ENCODE data around the genes TGIF2LX, PCDH19, TIMM8A, TCEAL4, TMSB15C and FAM199X.

DNA sequence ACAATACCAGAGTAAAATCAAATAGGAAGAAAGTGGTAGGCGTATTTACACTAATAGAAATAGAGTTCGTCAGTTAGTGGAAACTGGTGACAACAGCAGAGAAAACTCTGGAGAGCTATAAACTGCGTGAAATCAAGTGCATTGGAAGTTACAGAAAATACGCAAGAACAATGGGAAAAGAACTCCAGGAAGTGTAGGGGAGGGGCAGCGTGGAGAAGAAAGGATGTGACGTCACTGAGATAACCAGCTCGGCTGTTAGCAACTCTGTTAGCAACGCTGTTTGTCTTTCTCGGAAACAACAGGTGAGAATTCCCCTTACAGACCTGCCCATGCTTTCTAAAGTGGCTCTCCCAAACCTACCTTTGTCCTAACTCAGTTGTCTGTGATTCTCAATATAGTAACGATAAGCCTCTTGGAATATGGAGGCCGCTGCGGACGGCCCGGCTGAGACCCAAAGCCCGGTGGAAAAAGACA lies at the start of gene TGIF2LX:
Gene TGIF2LX (plus strand): TSS at position 242 of the 474 bp plus-strand sequence.
- RAMPAGE, long total RNA: no peak
- RRBS: no CpG with 5 or more reads among the region's 15 CpGs
PRO-cap:
- standard: no peak
- CoPRO, capped RNA only, 2 experiments: no peak in any of the 2 experiments
- CoPRO, capped and uncapped RNA, 2 experiments: no peak in any of the 2 experiments
- CoPRO, uncapped RNA only, 2 experiments: no peak in any of the 2 experiments
CAGE:
- cytosol, long polyA plus RNA: no peak
- long polyA plus RNA: no peak
- nucleolus, long total RNA: no peak
- nucleus, long polyA plus RNA: no peak

DNA sequence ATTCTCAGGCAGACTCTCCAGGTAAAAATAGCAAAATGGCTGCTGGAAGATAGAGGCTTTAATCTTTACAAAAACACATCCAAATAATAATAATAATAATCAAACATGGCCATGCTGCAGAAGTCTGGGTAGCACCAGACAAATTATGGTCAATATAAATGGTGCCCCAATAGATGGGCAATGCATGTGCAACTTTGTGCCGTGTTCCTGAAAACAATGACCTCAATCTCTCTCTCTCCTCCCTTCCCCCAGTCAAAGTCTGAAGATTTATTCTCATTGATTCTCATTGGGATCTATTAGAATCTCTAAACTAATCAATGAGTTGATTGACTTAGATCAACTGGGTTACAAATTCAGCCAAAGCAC lies 344.4 kb downstream of the NAP1L3 start:
- RAMPAGE, long total RNA: no peak
- RRBS: no CpG with 5 or more reads among the region's 1 CpG
PRO-cap:
- standard: no peak
- CoPRO, capped RNA only, 2 experiments: no peak in any of the 2 experiments
- CoPRO, capped and uncapped RNA, 2 experiments: no peak in any of the 2 experiments
- CoPRO, uncapped RNA only, 2 experiments: no peak in any of the 2 experiments
CAGE:
- cytosol, long polyA plus RNA: no peak
- long polyA plus RNA: no peak
- nucleolus, long total RNA: no peak
- nucleus, long polyA plus RNA: no peak

GRCh38 chrX:94494938-94495749 lies 821.1 kb downstream of the FAM133A start:
- RAMPAGE, long total RNA: no peak
- RRBS: 2% methylated on average over 4 of the region's 13 CpGs
PRO-cap:
- standard: no peak
- CoPRO, capped RNA only, 2 experiments: no peak in any of the 2 experiments
- CoPRO, capped and uncapped RNA, 2 experiments: no peak in any of the 2 experiments
- CoPRO, uncapped RNA only, 2 experiments: no peak in any of the 2 experiments
CAGE:
- cytosol, long polyA plus RNA: no peak
- long polyA plus RNA: no peak
- nucleolus, long total RNA: no peak
- nucleus, long polyA plus RNA: no peak

GRCh38 chrX:95889067-95889609 lies 795.5 kb upstream of the DIAPH2 start:
- RAMPAGE, long total RNA: no peak
- RRBS: no CpG with 5 or more reads among the region's 2 CpGs
PRO-cap:
- standard: no peak
- CoPRO, capped RNA only, 2 experiments: no peak in any of the 2 experiments
- CoPRO, capped and uncapped RNA, 2 experiments: no peak in any of the 2 experiments
- CoPRO, uncapped RNA only, 2 experiments: no peak in any of the 2 experiments
CAGE:
- cytosol, long polyA plus RNA: no peak
- long polyA plus RNA: no peak
- nucleolus, long total RNA: no peak
- nucleus, long polyA plus RNA: no peak

DNA sequence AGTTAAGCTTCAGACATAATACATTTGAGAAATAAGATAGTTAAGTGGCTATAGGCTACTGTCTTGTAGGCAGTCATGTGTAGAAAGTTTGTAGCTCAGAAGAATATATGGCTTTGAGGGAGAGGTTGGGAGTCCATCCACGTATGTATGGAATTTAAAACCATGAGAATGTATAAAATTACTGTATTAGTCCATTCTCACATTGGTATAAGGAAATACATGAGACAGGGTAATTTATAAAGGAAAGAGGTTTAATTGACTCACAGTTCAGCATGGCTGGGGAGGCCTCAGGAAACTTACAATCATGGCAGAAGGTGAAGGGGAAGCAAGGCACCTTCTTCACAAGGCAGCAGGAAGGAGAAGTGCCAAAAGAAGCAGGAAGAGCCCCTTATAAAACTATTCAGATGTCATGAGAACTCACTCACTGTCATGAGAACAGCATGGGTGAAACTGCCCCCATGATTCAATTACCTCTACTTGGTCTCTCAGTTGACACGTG lies 110.7 kb downstream of the RPA4 start:
- RAMPAGE, long total RNA: no peak
- RRBS: no CpG with 5 or more reads among the region's 2 CpGs
PRO-cap:
- standard: no peak
- CoPRO, capped RNA only, 2 experiments: no peak in any of the 2 experiments
- CoPRO, capped and uncapped RNA, 2 experiments: no peak in any of the 2 experiments
- CoPRO, uncapped RNA only, 2 experiments: no peak in any of the 2 experiments
CAGE:
- cytosol, long polyA plus RNA: no peak
- long polyA plus RNA: no peak
- nucleolus, long total RNA: no peak
- nucleus, long polyA plus RNA: no peak

DNA sequence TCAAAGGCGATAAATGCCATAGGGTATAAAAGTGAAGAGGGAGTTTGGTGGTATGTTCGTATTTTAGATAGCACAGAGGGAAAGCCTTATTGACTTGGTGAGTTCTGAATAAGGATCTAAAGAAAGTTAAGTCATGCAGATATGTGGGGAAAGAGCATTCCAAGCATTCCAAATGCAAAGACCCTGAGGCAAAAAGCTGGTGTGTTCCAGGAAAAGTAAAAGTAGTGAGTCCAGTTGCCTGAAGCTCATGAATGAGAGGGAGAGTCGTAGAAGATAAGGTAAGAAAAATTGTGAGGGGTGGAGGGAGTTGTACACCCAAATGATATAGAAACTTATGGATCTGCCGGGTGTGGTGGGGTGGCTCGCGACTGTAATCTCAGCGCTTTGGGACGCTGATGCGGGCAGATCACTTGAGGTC lies 426.7 kb downstream of the RPA4 start:
- RAMPAGE, long total RNA: no peak
- RRBS: no CpG with 5 or more reads among the region's 9 CpGs
PRO-cap:
- standard: no peak
- CoPRO, capped RNA only, 2 experiments: no peak in any of the 2 experiments
- CoPRO, capped and uncapped RNA, 2 experiments: no peak in any of the 2 experiments
- CoPRO, uncapped RNA only, 2 experiments: no peak in any of the 2 experiments
CAGE:
- cytosol, long polyA plus RNA: no peak
- long polyA plus RNA: no peak
- nucleolus, long total RNA: no peak
- nucleus, long polyA plus RNA: no peak

DNA sequence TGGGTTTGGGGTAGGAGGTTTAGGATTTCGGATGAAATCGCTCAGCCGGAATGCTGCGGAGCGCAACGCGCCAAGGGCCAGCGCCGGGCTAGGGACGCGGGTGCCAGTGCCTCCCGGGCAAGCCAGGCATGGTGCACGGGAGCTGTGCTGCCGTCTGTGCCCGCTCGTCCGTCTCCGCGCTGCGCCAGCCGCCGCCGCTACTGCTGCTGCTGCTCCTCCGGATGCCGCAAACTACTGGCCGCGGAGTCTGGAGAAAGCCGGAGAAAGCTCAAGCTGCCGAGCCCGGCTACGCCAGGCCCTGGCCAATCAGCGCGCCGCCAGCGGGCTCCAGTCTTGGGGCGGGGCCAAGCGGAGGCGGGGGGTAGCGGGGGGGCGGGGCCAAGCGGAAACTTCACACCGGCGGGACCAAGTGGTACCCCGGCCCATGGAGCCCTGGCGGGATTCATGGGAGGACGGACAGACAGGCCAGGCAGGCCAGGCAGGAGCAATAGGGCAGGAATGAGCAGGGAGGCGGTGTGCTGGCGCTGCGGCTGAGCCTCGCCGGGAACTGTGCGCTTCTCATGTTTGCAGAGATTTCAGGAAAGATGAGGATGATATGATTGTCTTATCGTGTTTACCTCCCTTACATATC lies at the start of gene PCDH19:
Gene PCDH19 (minus strand): TSS at position 236 of the 631 bp plus-strand sequence.
- RAMPAGE, long total RNA: no peak
- RRBS: 73% methylated on average over 11 of the region's 53 CpGs
PRO-cap:
- standard: no peak
- CoPRO, capped RNA only, 2 experiments: no peak in any of the 2 experiments
- CoPRO, capped and uncapped RNA, 2 experiments: no peak in any of the 2 experiments
- CoPRO, uncapped RNA only, 2 experiments: no peak in any of the 2 experiments
CAGE:
- cytosol, long polyA plus RNA: no peak
- long polyA plus RNA: no peak
- nucleolus, long total RNA: no peak
- nucleus, long polyA plus RNA: no peak

- RAMPAGE, long total RNA: no peak
- RRBS: 3% methylated on average over 1 of the region's 50 CpGs
PRO-cap:
- standard: bidirectional peak, plus-strand start at chrX:100731639, minus-strand start at chrX:100731473
- CoPRO, capped RNA only, 2 experiments: no peak in any of the 2 experiments
- CoPRO, capped and uncapped RNA, 2 experiments: no peak in any of the 2 experiments
- CoPRO, uncapped RNA only, 2 experiments: no peak in any of the 2 experiments
CAGE:
- cytosol, long polyA plus RNA: no peak
- long polyA plus RNA: no peak
- nucleolus, long total RNA: no peak
- nucleus, long polyA plus RNA: start-site peak on the minus strand at chrX:100731456-100731562, 19 and 20 reads in 2 replicates
Observed at GRCh38 chrX:100731176-100731985, 540 bp downstream of the SYTL4 start.

GRCh38 chrX:101348279-101349297 lies at the start of gene TIMM8A:
Gene TIMM8A (minus strand): TSS chrX:101348742.
- RAMPAGE, long total RNA: start-site peak on the minus strand at chrX:101348686-101348742, 507 and 576 reads in 2 replicates
- RRBS: no CpG with 5 or more reads among the region's 62 CpGs
PRO-cap:
- standard: bidirectional peak, plus-strand start at chrX:101348822, minus-strand start at chrX:101348718; bidirectional peak, plus-strand start at chrX:101349093, minus-strand start at chrX:101349070
- CoPRO, capped RNA only, 2 experiments: peak in 2 of 2 experiments; most common plus-strand start chrX:101348822 (in 2); most common minus-strand start chrX:101348708 (in 1)
- CoPRO, capped and uncapped RNA, 2 experiments: peak in 2 of 2 experiments; most common plus-strand start chrX:101348822 (in 1); most common minus-strand start chrX:101348718 (in 1)
- CoPRO, uncapped RNA only, 2 experiments: peak in 2 of 2 experiments; most common plus-strand start chrX:101349071 (in 1); most common minus-strand start chrX:101348964 (in 1)
CAGE:
- cytosol, long polyA plus RNA: start-site peak on the minus strand at chrX:101348683-101348742, 1,468 and 1,249 reads in 2 replicates
- long polyA plus RNA: start-site peak on the minus strand at chrX:101348684-101348721, 769 and 861 reads in 2 replicates
- nucleolus, long total RNA: no peak
- nucleus, long polyA plus RNA: start-site peak on the minus strand at chrX:101348683-101348751, 871 and 1,529 reads in 2 replicates

- RAMPAGE, long total RNA: no peak
- RRBS: no CpG with 5 or more reads among the region's 2 CpGs
PRO-cap:
- standard: no peak
- CoPRO, capped RNA only, 2 experiments: no peak in any of the 2 experiments
- CoPRO, capped and uncapped RNA, 2 experiments: no peak in any of the 2 experiments
- CoPRO, uncapped RNA only, 2 experiments: no peak in any of the 2 experiments
CAGE:
- cytosol, long polyA plus RNA: no peak
- long polyA plus RNA: no peak
- nucleolus, long total RNA: no peak
- nucleus, long polyA plus RNA: no peak
Observed at GRCh38 chrX:101483881-101484106, 1.5 kb upstream of the ARMCX4 start.

DNA sequence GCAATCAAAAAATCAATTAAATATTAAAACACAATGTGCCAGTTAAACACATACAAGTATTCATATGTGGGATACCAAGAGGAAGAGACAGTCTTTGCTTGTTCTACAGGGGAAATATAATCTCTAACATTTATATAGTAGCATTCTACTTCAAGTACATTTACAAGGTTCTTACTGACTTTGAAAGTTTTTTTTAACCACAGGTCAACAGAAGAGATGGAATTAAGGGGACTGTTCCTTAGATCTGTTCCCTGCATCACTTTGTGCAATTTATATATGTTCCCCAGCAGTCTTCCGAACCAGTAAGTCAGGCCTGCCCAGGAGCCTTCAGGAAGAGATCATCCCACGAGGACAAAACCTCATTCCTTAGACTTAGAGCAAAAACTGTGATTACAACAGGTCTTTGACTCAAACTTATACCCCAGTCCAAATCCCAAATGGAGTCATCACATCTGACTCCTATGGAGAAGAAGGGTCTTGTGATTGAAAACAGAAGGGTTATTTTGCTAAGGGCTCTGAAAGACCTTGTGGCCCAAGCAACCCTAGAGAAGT lies 2.9 kb downstream of the TCEAL8 start:
- RAMPAGE, long total RNA: no peak
- RRBS: no CpG with 5 or more reads among the region's 2 CpGs
PRO-cap:
- standard: no peak
- CoPRO, capped RNA only, 2 experiments: no peak in any of the 2 experiments
- CoPRO, capped and uncapped RNA, 2 experiments: no peak in any of the 2 experiments
- CoPRO, uncapped RNA only, 2 experiments: peak in 2 of 2 experiments; most common minus-strand start position 392 of the sequence (in 2)
CAGE:
- cytosol, long polyA plus RNA: no peak
- long polyA plus RNA: no peak
- nucleolus, long total RNA: no peak
- nucleus, long polyA plus RNA: no peak

DNA sequence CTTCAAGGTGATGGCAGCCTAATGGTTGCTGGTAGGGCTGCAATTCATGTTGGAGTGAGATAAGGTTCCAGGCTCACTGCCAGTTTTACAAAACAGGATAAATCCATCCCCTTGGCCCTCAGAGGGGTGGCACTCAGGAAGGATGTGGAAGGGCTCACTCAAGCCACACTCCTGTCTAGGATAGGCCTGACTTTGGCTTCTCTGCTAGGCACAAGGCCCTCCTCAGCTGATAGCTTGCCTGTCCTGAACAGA lies 3.8 kb downstream of the TCEAL9 start:
- RAMPAGE, long total RNA: no peak
PRO-cap:
- standard: no peak
- CoPRO, capped RNA only, 2 experiments: no peak in any of the 2 experiments
- CoPRO, capped and uncapped RNA, 2 experiments: no peak in any of the 2 experiments
- CoPRO, uncapped RNA only, 2 experiments: no peak in any of the 2 experiments
CAGE:
- cytosol, long polyA plus RNA: no peak
- long polyA plus RNA: no peak
- nucleolus, long total RNA: no peak
- nucleus, long polyA plus RNA: no peak

DNA sequence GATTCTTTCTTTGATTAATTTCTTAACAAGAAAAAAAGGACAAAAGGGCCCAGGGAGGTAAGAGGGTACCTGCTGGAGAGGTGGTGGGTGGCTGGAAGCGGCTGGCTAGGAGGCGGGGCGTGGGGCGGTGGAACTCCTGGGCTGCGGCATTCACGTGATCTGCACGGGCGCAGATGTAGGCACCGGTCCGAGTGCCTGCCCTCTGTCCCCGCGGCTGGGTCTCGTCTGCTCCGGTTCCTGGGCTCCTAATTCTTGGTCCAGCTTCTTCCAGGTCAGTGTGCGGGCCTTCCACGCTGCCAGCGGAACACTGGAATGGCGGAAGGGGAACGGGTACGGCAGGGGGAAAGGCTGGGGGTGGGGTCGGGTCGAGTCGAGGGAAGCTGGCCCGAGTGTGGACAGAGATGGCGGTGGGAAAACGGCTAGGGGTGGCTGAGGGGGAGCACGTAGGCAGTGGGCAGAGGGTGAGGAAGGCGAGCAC lies at the start of gene TCEAL4:
Gene TCEAL4 (plus strand): TSS at position 162 of the 478 bp plus-strand sequence.
- RAMPAGE, long total RNA: start-site peak on the plus strand centred at position 180 of the sequence, 56 bp wide, 1,321 and 484 reads in 2 replicates
- RRBS: 3% methylated on average over 6 of the region's 28 CpGs
PRO-cap:
- standard: unidirectional peak, plus-strand start at position 182 of the sequence; unidirectional peak, plus-strand start at position 347 of the sequence
- CoPRO, capped RNA only, 2 experiments: no peak in any of the 2 experiments
- CoPRO, capped and uncapped RNA, 2 experiments: no peak in any of the 2 experiments
- CoPRO, uncapped RNA only, 2 experiments: no peak in any of the 2 experiments
CAGE:
- cytosol, long polyA plus RNA: no peak
- long polyA plus RNA: start-site peak on the plus strand centred at position 171 of the sequence, 39 bp wide, 23 and 29 reads in 2 replicates
- nucleolus, long total RNA: no peak
- nucleus, long polyA plus RNA: no peak

GRCh38 chrX:103623891-103624375 lies 4.8 kb upstream of the TCEAL1 start:
- RAMPAGE, long total RNA: no peak
- RRBS: no CpG with 5 or more reads among the region's 6 CpGs
PRO-cap:
- standard: no peak
- CoPRO, capped RNA only, 2 experiments: no peak in any of the 2 experiments
- CoPRO, capped and uncapped RNA, 2 experiments: no peak in any of the 2 experiments
- CoPRO, uncapped RNA only, 2 experiments: no peak in any of the 2 experiments
CAGE:
- cytosol, long polyA plus RNA: no peak
- long polyA plus RNA: no peak
- nucleolus, long total RNA: no peak
- nucleus, long polyA plus RNA: no peak

DNA sequence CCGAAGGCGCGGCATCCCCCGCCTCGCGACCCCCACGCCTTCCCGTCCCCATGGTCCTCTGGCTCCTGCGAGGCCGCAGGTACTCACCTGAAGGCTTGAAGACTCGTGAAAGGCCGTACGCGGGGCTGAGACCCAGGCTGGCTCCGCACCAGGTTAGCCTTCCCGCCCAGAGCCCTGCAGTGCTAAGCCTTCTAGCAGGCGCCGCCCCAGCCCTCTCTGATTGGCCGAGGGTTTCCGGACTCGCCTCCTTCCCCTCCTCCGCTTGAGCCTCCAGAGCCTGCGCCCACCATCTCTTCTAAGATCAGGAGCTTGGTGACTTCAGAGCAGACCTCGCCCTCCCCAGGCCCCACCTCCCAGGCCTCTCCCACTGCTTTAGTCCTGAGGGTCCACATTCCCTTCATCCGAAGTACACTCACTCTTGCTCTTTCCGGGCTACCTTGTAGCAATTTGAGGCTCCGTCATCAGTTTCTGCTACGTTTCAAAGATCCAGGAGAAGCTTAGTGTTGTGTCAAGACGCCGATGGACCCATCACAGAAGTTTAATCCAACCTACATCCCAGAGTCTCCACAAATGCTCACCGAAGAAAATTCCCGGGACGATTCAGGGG lies at the start of gene TMSB15C:
Gene TMSB15C (minus strand): TSS at position 184 of the 607 bp plus-strand sequence.
- RAMPAGE, long total RNA: no peak
- RRBS: no CpG with 5 or more reads among the region's 33 CpGs
PRO-cap:
- standard: no peak
- CoPRO, capped RNA only, 2 experiments: no peak in any of the 2 experiments
- CoPRO, capped and uncapped RNA, 2 experiments: no peak in any of the 2 experiments
- CoPRO, uncapped RNA only, 2 experiments: no peak in any of the 2 experiments
CAGE:
- cytosol, long polyA plus RNA: no peak
- long polyA plus RNA: no peak
- nucleolus, long total RNA: no peak
- nucleus, long polyA plus RNA: no peak

- RAMPAGE, long total RNA: no peak
- RRBS: 2% methylated on average over 41 of the region's 76 CpGs
PRO-cap:
- standard: bidirectional peak, plus-strand start at chrX:104166525, minus-strand start at chrX:104166321
- CoPRO, capped RNA only, 2 experiments: peak in 2 of 2 experiments; most common plus-strand start chrX:104166525 (in 2)
- CoPRO, capped and uncapped RNA, 2 experiments: peak in 2 of 2 experiments; most common plus-strand start chrX:104166472 (in 2)
- CoPRO, uncapped RNA only, 2 experiments: peak in 2 of 2 experiments; most common plus-strand start chrX:104166525 (in 1)
CAGE:
- cytosol, long polyA plus RNA: no peak
- long polyA plus RNA: no peak
- nucleolus, long total RNA: no peak
- nucleus, long polyA plus RNA: no peak
Observed at GRCh38 chrX:104166382-104167198, at the start of gene FAM199X. Gene FAM199X (plus strand): TSS chrX:104166453.

DNA sequence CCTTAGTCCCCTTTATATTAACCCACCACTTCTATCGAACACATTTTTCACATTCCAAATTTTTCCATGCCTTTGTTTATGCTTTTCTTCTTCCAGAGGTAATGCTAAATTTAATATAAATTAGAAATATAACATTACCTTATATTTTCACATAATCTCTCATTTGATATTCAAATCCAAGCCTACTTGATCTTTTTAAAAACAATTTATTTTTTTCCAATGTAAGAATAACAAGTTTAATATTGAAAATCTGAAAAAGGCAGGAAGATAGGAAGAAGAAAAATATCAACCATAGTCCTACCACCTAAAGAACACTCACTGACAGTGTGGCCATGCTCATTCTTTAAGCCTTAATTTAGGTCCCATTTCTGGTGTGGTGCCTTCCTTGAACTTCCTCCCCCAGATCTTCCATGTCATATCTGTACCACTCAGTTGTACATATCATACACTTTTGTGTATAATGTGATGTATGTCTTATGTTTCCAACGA lies 20.4 kb downstream of the CLDN2 start:
- RAMPAGE, long total RNA: no peak
- RRBS: no CpG with 5 or more reads among the region's 2 CpGs
PRO-cap:
- standard: no peak
- CoPRO, capped RNA only, 2 experiments: no peak in any of the 2 experiments
- CoPRO, capped and uncapped RNA, 2 experiments: no peak in any of the 2 experiments
- CoPRO, uncapped RNA only, 2 experiments: no peak in any of the 2 experiments
CAGE:
- cytosol, long polyA plus RNA: no peak
- long polyA plus RNA: no peak
- nucleolus, long total RNA: no peak
- nucleus, long polyA plus RNA: no peak

DNA sequence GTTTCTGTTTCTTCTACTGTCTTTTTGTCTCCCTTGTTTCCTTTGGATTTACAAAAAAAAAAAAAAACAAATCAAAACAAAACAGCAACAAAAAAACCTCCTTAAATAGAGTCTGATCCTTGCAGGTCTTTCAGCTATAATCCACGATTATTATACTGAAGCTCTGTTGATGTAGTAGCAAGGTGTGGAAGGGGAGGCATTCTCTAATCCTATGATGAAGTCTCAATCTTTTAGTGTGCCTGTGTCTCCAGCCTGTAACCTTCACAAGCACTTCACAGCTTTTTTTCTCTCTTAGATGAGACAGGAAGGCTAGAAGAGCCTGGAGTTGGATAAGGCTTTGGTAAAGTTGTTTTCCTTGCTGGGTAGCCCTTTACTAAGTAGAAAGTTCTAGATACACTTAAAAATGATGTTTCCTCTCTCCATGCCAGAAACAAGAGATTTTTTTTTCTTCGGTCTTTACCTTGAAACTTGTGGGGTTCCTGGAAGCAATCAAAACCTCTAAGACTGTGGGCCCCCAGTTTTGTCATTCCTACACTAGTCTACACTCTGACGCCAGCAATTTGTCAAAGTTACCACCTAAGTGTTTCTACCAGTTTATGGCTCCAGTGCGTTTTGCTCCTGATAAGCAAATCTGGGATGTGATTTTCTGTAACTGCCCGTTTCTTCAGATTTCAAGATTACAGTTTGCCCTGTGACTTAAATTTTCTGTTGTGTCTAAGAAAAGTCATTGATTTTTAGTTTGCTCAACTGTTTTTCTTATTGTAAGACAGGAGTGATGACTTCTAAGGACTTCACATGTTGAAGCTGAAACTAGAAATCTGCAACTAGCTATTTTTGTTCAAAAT lies 34.3 kb downstream of the RBM41 start:
- RAMPAGE, long total RNA: no peak
- RRBS: no CpG with 5 or more reads among the region's 5 CpGs
PRO-cap:
- standard: no peak
- CoPRO, capped RNA only, 2 experiments: no peak in any of the 2 experiments
- CoPRO, capped and uncapped RNA, 2 experiments: no peak in any of the 2 experiments
- CoPRO, uncapped RNA only, 2 experiments: peak in 1 of 2 experiments; most common minus-strand start position 797 of the sequence (in 1)
CAGE:
- cytosol, long polyA plus RNA: no peak
- long polyA plus RNA: no peak
- nucleolus, long total RNA: no peak
- nucleus, long polyA plus RNA: no peak

GRCh38 chrX:107272099-107272646 lies 65.8 kb downstream of the DNAAF6 start:
- RAMPAGE, long total RNA: no peak
- RRBS: no CpG with 5 or more reads among the region's 19 CpGs
PRO-cap:
- standard: no peak
- CoPRO, capped RNA only, 2 experiments: no peak in any of the 2 experiments
- CoPRO, capped and uncapped RNA, 2 experiments: no peak in any of the 2 experiments
- CoPRO, uncapped RNA only, 2 experiments: no peak in any of the 2 experiments
CAGE:
- cytosol, long polyA plus RNA: no peak
- long polyA plus RNA: no peak
- nucleolus, long total RNA: no peak
- nucleus, long polyA plus RNA: no peak